Rectum (tissue), 1 donor: ENCODE measurements around a stretch of chr13.

- PRO-cap: no peak
Measured at GRCh38 chr13:22784792-22785130, 396.0 kb upstream of the SGCG start.

DNA sequence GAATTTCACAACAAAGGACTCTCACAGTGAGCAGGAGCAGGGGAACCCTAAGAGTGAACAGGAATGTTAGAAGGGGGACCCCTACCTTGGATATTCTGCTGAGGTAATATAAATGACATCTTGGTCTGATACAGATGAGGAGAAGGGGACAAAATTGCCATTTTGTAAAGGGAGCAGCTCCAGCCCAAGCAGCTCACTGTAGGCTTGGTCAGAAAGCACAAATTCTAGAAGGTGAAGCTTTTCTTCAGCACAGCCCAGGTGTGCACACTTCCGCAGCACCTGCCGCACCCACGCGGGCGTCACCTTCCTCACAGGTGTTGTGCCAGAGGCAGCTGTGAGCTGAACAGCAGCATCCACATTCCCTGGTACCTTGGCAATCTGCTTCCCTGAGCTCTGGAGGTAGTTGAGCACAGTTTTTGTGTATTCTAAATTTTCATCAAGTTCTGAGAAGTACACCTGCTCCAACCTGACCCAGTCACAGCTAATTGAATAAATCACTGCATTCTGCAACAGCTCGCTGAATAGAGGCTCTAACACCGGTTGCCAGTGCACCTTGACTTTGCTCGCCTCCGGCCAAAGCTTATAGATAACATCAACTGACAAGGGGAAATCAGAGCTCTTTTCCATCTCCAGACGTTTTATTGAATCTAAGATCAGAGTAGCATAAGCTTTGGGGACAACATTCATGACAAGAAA is 78.9 kb downstream of the SACS start:
- PRO-cap: no peak

DNA sequence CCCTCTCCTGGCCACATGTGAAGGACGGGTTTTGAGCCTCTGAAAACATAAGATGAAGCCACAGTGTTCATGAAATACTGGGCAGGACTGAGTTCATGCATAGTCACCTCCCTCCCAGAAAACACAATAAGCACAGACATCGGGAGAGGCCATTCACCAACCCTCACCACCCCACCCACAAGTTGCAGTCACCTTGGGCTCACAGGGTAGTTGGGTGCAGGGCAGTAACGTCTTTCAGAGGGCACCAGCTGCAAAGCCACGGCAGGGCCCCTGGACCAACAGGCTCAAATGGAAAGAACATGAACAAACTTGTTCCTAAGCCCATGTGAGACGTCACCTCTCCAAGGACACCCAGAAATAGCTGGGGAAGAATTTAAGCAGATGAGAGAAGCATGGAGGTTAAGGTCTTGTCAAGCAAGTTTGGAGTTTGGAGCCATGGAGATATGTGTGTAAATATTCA is 40.6 kb downstream of the SACS start:
- PRO-cap: no peak

DNA sequence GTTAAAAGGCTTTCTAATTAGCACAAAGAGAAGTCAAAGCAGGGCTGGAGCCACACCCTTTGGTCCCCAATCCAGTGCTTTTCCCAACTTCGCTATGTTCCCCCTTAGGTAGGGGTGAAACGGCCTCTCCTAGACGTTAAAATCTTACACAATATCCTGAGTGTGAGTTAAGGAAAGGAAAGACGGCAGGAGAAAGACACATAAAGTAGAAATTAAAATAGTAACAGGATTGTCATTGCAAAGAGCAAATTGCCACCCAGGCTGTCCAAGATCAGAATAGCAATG is 2.3 kb downstream of the SACS start:
- PRO-cap: no peak

GRCh38 chr13:23470707-23471048 is 37.2 kb upstream of the SACS start:
- PRO-cap: no peak

DNA sequence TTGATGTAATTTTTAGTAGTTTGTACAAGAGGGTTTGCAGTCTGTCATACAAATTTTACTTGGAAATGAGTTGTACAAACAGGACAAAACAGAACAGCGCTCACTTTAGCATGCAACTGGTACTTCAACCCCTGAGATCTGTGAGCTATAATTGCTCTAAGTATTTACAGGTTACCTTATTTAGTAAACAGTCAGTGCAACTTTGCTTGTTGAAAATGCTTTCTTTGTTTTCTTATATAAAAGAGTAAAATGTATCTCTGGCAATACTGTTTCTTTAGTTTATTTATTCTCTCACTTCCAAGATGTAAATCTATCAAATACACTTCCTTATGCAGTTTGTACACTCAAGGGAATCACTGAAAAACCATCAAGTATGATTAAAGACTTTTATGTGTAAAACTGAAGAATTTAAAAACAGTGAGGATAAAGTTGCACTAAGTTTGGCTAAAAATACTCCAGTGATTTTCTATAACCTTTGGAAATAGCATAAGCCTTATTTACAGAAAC is 870 bp downstream of the TNFRSF19 start:
- PRO-cap: no peak

DNA sequence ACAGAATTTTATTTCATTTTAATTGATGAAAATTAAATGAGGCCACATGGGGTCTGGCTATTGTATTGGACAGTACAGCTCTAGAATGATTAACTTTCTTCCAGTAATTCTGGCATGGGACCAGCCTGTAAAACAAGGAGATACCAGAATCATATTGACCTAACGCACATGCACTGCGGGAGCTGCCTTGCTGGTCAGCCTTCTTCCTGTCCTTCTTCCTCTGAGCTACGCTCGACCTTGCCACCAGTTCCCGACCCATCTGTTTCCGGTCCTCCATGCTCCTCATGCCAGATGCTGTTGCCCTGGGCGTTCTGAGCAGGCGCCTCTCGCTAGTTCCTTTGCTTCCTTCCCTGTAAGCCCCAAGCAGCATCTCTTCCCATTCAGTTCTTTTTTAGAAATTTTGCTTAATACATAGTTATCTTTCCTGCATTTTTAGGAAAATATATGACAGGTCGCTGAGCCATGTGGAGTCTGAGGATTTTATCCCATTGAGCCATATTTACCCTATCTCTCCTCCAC is 38.5 kb downstream of the TNFRSF19 start:
- PRO-cap: no peak

- PRO-cap: no peak
Measured at GRCh38 chr13:23753250-23753898, 135.8 kb downstream of the MIPEP start.

DNA sequence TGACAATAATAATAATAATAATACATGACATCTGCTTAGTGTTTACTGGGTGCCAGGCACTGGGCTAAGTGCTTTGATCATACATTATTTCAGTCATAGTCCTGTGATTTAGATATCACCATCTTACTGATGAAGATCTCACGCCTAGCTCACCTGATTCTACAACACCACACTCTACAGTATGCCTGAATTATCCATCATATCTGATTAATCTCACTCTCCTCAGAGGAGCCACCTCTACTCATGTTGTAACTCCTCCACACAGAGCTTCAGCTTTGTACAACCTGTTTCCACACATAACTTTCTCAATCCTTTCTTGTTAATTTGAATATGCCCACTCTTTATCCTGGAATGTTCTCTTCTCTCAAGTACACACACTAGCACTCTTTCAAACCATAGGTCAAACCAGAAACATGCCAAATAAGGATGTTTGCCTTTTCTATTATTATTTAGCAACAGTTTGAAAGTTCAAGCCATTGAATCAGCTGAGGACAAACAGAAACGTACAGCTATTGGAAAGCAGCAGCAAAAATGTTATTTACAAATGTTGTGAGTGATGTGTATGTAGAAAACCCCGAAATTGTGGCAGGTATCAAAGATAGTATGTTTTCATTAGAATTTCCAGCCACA is 110.4 kb downstream of the MIPEP start:
- PRO-cap: no peak

- PRO-cap: no peak
Measured at GRCh38 chr13:24005984-24006326, 116.8 kb upstream of the MIPEP start.

DNA sequence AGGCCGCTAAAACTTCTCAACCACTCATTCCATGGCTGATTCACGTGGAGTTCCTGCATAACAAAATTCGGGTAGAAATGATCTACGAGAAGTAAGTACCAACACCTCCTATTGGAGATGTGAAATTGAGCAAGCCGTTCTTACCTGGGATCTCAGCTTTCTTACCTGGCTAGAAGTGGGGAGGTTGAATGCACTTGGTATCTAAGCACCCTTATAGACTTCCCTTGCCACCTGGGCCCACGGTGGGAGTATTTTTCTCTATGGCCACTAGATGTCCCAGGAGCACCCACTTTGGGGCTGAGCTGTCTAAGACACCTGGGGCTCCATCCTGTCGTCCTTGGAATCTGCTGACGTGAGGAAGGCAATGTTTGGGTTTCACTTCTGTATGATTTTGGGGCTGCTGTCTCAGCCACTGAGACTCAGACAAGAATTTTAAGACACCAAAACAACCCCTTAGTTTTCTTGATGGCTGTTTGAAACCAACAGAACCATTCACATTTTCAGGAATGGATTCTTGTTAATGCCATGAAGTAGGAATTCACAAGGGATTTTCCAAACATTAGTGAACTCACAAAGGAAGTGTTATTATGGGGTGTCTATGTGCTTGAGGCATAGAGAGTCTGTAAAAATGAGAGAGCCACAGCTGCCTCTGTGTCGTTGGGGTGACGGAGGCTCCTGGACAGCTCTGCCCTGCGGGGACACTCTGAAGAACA is 107.0 kb upstream of the SPATA13 start:
- PRO-cap: no peak

GRCh38 chr13:24123891-24124181 is 36.7 kb upstream of the SPATA13 start:
- PRO-cap: no peak

DNA sequence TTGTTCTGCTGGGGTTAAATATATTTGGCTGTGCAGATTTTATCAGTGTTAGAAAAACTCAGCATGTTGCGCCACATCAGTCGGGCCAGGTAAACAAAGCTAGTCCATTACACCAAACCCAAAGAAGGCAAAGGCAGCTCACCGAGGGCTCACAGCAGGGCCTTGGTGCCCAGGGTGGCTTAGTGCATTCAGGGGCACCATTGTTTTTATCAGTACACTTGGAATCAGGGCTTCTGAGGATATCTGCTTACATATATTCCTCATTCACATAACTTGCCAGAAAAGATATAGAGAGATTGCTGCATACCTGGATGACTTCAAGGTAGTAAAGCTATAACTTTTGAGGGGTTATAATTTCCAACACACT is 22.2 kb downstream of the SPATA13 start:
- PRO-cap: no peak

DNA sequence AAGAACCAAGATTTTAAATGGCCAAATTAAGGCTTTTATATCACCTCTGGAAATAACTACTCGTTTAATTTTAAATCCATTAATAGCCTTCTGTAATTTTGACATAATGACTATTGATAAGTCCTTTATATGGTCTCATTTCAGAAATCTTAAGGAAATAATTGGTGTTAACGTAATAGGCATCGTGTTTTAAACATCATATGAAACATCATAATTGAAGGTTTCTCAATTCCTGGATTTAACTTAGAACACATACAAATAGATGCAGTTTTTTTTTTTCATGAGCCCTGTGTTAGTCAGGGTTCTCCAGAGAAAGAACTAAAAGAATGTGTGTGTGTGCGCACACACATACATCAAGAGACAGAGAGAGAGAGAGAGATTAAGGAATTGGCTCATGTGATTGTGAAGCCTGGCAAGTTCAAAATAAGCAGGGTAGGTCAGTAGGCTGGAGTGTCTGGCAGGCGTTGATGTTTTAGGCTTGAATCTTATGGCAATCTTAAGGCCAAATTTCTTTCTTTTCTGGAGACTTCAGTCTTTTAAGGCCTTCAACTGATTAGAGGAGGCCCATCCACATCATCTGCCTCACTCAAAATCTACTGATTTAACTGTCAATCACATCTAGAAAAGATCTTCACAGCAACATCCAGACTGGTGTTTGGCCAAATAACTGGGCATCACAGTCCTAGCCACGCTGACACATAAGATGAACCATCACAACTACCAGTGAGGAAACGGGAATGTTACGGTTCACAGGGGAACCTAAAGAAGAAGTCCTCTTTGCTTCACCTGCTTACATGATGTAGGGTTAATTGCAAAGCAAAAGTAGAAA is 25.2 kb downstream of the SPATA13 start:
- PRO-cap: no peak

DNA sequence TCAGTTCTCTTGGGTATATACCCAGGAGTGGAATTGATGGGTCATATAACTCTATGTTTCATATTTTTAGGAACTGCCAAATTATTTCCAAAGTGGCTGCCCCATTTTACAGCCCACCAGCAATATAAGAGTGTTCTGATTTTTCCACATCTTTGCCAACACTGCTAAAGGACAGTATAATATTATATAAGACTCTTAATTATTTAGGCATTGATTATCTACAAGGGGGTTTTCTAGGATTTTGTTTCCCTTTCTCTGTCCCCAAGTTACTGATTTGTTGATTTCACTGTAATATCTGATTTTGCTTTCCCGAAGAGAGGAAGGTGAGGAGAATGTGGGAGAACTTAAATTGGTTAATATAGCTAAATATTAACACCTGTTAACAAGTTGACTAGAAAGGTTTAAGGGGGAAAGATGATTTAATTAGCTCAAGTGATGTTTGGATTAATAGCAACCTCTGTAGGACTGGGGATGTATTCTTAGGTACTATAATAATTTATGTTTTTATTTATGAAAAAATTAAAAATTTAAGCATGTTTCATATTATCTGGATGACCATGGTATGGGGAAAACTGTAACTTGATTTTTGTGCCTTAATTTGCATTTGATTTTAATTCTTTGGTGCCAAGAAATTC is 35.0 kb downstream of the SPATA13 start:
- PRO-cap: no peak

DNA sequence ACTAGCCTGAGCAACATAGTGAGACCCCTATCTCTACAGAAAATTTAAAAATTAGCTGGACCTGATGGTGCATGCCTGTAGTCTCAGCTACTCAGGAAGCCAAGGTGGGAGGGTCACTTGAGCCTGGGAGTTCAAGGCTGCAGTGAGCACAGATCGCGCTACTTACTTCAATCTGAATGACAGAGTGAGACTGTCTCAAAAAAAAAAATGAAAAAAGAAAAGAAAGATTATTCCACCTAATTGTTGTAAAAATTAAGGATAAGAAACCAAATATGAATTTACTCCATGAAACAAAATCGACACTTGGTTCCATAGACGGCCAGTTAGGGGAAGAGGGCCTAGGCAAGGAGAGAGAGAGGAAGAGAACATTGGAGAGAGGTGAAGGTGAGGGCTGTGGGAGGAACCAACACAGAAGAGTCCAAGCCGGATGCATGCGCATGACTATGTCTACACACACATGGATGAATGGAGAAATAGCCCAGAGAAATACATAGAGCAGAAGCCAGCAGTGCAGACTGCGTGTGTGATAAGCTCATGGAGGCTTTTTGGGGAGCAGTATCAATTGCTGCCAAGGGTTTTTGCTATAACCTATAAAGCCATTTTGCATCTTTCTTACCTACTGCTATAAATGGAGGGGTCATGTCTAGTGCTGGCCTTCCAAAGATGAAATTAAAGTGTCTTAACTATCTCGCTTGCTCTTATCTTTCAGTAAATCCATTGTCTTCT is 67.4 kb upstream of the C1QTNF9 start:
- PRO-cap: no peak

GRCh38 chr13:24256527-24256776 is 52.9 kb upstream of the C1QTNF9 start:
- PRO-cap: unidirectional peak, minus-strand start at chr13:24256678

- PRO-cap: bidirectional peak, plus-strand start at chr13:24270785, minus-strand start at chr13:24270666
Measured at GRCh38 chr13:24270458-24271565, 38.6 kb upstream of the C1QTNF9 start.

DNA sequence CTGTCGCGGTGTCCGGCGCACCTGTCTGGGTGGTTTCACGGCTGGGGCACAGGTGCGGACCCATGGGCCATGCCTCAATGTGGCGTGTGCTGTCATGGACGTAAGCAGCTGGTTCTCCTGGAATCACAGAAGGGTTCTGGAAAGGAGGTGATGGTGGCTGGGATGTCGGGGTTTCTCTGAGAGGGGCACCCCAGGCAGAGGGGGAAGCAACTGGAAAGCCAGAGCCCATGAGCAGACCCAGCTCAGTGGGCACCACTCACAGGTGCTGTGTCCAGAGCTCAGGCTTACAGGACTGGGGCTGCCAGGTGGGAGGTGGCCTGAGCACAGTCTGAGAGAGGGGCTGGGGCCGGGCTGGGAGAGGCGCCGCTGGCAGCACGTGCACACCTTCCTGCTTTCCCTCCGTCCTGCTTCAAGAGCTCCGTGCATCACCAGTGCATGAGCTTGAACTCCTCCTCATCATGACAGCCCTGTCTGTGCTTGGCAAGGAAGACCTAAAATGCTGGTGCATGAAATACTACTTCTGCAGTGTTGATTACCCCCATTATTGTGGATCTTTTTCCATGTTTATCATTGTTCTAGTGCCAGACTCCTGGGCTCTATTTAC is 27.8 kb upstream of the C1QTNF9 start:
- PRO-cap: no peak

DNA sequence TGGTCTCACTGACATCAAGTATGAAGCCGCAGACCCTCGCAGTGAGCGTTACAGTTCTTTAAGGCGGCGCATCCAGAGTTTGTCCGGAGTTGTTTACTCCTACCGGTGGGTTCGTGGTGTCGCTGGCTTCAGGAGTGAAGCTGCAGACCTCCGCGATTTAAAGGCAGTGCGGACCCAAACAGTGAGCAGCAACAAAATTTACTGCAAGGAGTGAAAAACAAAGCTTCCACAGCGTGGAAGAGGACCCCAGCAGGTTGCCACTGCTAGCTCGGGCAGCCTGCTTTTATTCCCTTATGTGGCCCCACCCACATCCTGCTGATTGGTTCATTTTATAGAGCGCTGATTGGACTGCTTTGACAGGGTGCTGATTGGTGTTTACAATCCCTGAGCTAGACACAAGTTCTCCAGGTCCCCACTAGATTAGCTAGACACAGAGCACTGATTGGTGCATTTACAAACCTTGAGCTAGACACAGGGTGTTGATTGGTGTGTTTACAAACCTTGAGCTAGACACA is 6.4 kb downstream of the PARP4 start:
- PRO-cap: no peak